ENCODE measurements around a stretch of chr20.

DNA sequence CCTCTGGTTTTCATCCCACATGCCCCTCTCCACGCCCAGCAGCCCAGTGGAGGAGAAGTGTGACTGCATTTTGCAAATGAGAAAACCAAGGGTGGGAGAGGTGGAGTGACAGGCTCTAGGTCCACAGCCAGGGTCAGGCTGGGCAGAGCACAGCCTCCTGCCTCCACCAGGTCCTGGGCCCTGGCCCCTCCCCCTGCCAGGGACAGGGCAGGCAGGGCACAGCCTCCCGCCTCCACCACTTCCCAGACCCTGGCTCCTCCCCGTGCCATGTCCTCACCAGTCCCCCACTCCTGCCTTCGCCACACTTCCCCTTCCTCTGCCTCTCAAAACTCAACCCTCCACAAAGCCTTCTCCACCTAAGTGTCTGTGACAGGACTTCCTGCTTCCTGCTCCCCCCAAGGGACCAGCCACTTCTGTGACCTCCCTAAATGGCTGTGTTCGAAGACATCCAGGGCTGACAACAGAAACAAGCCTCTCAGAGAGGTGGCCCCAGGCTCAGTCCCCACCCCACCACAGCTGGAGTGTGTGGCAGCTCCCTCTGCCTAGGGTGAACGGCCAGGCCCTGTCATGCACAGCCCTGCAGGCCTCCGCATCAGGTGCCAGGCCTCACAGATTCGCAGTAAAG, 14.9 kb downstream of the ACSS1 start:
- PRO-cap: no peak

- PRO-cap: unidirectional peak, minus-strand start at chr20:25197317
Measured at GRCh38 chr20:25197137-25197533, 1.6 kb downstream of the ENTPD6 start.

DNA sequence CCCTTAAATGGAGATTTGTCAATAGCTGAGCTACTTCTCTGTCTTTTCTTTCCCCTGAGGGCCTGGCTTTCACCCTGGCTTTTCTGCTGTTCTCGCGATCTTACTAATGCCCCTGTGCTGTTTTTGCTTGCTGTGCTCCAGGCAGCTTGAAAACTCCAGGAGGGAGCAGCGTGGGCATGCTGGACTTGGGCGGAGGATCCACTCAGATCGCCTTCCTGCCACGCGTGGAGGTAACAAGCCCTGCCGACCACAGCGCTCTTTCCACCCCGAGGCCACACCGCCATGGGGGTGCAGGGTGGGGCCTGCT, 20.9 kb downstream of the ENTPD6 start:
- PRO-cap: no peak

DNA sequence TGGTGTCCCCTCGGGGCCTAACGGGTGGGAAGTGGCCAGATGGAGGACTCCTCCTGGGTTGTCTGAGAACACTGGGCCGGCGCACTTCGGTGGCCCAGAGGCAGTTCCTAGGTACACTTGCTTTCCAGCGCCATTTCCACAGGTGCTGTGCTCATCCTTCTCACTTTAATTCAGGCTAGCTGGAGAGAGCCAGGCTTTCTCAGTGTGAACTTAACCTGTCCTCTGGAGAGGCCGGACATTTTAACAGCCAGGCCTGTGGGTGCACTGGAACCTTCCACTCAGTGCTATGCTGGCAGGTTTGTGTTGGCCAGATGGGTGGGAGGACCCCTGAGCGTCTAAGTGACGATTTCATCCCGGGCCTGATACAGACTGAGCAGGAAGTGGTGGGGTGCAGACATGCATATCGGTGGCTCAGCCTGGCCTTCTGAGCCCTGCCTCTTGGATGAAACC, 8.4 kb upstream of the PYGB start:
- PRO-cap: no peak

- PRO-cap: no peak
Measured at GRCh38 chr20:25306065-25307219, 58.6 kb downstream of the PYGB start.

- PRO-cap: bidirectional peak, plus-strand start at chr20:25310034, minus-strand start at chr20:25309821
Measured at GRCh38 chr20:25309891-25310182, 62.0 kb downstream of the PYGB start.

GRCh38 chr20:25462189-25462713, 54.8 kb downstream of the GINS1 start:
- PRO-cap: no peak

DNA sequence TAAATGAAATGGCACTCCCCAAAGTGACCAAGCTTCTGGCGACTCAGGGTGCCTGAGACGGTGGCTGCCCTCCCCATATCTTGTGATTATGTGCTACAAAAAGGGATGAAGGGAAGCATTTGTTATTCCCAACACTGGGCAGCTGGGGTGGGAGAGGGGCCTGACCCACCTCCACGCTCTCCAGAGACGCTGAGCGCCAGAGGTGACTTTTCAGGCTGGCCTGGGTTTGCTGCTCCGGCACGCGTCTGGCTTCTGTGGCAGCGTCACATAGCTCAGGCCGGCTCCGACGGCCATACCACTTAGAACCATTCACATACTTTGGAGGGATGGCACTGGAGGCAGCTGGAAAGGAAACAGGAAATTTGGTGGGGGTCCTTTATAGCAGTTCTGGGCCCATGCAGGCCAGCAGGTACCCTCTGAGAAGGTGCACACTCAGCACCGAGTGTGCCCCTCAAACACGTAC, 72.6 kb downstream of the NINL start:
- PRO-cap: no peak

DNA sequence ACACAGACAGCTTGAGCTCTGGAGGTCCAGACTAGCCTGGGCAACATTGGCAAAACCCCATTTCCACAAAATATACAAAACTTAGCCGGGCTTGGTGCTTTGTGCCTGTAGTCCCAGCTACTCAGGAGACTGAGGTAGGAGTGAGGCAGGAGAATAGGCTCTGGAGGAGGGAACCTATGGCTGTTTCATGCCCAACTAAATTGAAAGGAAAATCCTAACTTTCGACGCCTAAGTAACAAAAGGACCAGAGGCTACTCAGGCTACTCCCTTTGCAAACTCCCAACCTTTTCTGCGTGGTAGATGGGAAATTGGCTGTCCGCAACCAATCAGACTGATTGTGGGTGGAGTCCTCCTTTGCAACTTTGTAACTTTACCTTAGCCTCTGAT, 42.0 kb downstream of the NINL start:
- PRO-cap: no peak

DNA sequence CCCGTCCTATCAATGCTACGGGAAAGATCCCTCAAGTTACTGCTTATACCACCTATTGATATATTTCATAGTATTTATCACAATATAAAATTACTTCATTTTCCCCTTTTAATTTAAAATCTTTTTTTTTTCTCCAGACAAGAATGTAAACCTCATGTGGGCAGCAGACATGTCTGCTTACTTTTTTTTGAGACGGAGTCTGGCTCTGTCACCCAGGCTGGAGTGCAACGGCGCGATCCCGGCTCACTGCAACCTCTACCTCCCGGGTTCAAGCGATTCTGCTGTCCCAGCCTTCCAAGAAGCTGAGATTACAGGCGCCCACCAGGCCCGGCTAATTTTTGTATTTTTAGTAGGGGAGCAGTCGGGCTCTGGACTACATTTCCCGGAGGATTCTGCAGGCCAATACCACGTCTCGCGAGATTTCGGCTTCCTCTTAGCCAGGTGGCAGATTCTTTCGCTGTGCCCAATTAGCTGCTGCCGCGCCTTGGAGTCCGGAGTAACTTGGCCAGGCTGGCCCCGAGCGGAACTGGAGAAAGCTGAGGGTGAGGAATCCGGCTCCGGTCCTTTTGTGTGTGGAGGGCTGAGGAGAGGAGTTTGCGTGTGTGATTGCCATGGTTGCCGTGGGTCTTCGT, 312.8 kb upstream of the ZNF337 start:
- PRO-cap: unidirectional peak, plus-strand start at position 447 of the sequence; unidirectional peak, plus-strand start at position 499 of the sequence

- PRO-cap: no peak
Measured at GRCh38 chr20:29410058-29410569, 1847.3 kb upstream of the DEFB115 start.

GRCh38 chr20:29878163-29878845, 1379.2 kb upstream of the DEFB115 start:
- PRO-cap: no peak

DNA sequence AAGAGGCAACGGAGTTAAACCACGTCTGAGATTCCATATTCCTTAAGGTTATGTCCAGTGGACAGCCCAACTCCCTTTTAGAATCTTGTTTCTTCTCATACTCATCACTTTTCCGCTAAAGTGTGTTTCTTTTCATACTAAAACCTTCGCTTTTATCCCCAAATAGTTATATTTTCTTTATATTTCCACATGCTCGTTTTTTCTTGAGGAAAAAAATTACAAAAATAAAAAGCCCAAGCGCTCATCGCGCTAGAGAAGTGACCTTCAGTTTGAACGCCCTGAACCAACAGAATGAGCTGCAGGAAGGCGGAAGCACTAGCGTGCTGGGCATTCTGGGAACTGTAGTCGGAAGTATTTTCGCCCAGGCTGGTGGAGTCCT, 692.5 kb upstream of the DEFB115 start:
- PRO-cap: no peak

- PRO-cap: unidirectional peak, plus-strand start at chr20:31485695; bidirectional peak, plus-strand start at chr20:31486065, minus-strand start at chr20:31485850
Measured at GRCh38 chr20:31485414-31486280, 10.6 kb downstream of the REM1 start.

DNA sequence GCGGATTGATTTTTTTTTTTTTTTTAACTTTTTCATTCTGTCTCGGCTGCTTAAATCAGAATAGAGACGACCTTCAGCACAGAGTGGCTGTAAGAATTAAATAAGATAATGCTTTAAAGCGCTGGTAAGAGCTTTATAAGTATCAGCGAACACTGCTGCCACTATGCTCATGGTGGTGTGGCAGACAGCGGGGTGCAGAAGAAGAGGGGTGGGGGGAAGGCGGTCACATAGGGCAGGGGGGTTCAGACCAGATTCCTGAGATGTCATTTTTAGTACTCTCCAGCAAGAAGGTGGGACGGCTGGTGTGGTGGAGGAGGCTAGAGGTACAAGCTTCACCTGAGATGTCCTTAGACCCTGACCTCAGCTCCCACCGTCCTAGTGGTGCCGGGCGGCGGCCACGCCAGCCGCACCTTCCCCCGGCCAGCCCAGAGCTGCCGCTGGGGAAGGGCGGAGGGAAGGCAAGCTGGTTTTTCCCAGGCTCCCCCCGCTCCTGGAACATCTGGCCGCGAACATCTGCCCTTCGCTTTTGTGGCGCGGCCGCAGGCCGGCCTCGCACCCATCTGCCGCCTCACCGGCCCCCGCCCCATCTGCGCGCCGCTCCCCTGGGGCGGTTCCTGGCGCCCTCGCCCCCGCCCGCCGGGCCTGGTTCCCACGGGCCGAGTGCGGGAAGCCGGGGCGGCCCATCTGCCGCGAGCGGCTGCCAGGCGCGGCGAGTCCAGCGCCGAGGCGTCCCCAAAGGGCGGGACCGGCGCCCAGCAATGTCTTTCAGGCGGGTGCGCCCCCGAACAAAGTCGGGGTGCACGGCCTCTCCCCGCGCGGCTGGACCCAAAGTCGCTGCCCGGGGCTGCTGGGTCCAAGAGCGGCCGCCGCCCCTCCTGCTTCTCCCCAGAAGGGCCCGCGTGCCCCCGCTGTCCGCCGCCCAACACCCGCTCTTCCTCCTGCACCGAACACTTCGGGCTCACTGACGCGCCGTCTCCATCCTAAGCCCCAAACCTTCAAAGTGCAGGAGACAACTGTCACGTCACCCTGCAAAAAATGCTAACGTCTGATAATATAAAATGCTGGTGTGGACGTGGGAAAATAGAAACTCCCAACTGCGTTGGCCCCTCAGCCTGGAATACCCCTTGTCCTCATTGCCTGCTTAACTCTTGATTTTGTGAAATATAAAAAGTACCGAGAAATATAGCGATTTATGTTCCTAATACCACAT, 17.4 kb upstream of the ID1 start:
- PRO-cap: bidirectional peak, plus-strand start at position 428 of the sequence, minus-strand start at position 436 of the sequence; bidirectional peak, plus-strand start at position 652 of the sequence, minus-strand start at position 562 of the sequence

DNA sequence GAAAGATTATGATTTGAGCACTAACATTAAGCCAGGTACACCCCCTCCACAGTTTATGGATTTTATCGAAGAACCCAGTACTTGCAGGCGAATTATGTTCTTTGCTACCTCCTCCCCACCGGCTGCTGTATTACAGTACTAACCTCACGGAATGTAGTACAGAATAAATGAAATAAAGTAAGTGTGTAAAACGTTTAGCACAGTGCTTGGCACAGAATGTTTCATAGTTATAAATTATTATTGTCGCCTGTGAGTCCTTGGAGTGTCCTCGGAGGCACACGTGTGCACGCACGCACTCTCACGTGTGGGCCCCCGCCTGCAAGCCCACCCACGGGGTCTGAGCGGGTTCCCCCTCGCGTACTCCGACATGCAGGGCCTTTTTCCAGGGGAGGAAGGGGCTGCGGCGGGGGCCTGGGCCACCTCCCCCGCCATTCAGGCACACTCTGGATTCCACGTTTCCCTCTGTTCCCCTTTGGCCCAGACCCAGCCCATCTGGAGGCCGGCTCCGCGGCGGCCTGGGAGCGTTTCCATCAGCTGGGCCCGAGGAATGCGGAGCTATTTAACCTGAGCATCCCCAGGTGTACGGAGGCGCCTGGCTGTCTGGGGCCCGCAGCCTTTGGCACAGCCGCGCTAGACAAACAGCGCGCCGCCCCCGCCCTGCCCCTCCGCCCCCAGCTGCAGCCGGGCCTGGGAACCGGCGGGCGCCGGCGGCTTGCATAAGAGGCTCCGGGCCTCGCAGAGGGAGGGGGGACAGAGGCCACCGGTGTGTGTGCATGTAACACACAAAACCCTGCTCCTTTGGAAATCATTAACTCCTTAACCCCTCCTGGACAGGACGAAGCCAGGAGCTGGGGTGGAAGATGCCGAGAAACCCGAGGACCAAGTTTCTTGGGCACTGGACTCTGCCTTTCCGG, 3.2 kb downstream of the ID1 start:
- PRO-cap: bidirectional peak, plus-strand start at position 719 of the sequence, minus-strand start at position 532 of the sequence

- PRO-cap: no peak
Measured at GRCh38 chr20:31647142-31647560, 9.4 kb downstream of the COX4I2 start.

- PRO-cap: bidirectional peak, plus-strand start at chr20:31720976, minus-strand start at chr20:31720884
Measured at GRCh38 chr20:31720838-31721253, 1.8 kb downstream of the BCL2L1 start.

DNA sequence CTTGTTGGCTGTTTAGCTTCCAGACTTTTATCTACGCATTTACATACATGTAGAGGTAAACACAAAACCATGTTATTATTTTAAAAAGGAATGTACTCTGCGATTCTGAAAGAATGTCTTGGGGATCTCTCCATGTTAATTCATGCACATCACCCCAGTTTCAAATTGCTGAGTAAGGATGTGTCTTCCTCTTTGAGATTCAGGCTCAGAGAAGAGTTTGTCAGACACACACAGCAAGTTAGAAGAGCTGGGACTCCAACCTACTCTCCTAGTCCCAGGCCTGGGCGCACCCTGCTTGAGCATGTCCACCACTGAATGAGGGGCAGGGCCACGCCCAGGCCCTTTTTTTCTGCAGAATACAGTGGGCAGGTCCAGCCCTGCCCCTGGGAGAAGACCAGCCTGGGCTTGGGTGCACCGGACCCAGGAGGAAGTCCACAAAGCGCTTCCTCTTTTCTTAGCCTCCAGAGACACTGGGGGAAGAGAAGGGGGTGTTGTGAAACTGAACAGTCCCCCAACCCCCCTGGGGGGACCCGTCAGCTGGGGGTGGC, 11.9 kb upstream of the HCK start:
- PRO-cap: no peak

DNA sequence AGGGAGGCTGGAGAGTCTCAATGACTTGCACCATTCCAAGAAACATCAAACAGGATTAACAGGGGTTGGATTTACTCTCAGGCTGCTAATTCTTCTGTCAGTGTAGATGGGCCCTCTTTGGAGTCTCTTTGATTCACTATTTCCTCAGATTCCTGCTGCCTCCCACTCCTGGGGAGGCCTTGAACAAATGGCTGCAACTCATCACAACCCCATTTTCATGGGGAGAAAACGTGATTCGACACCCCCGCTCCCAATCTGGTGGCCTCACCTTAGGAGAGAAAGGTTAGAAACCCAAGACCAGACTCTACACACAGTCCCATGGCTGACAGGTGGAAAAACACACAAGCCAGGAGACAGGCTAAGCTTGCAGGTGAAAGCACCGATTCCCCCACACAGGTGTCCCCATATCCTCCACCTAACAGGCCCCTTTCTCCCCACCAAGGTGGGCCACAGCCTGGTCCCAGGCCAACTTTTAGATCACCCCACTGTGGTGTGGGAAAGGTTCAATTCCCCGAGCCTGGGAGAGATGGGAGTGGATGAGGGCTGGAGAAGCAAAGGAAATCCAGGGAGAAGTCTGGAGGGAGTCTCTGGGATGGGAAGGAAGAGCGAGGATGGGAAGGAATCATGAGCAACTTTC, 1.1 kb downstream of the PLAGL2 start:
- PRO-cap: no peak